Measurements from ENCODE around the genes PLCL2 and UBE2E2.

DNA sequence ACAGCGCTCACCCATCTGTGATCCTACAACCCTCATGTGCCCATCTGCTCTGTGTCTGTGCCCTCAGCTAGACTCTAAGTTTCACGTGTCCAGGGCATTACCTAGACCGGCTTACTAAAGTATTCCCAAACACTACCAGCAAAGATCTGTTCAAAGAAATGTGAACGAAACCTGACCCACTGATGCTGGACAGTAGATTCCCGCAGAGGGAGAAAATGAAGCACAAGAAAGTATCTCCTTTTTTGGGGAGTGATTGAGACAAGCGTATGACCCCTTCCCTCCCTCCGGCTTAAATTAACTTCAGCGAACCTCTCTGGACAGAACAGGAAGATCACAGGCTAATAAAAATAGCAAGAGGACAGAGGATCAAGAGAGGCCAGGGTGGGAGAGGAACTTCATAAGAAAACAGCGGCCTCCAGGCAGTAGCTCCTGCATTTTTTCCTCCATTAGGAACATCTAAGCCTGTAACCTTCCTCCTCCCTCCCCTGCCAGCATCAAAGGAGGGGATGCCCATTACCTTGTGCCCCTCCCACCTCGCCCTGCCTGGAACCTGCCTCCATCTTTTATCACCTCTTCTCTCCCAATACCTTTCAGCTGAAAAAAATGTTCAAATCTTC lies 113.0 kb downstream of the RFTN1 start:
CAGE:
- cytosol, long polyA minus RNA = no peak
- cytosol, long polyA plus RNA = no peak
- long polyA plus RNA = no peak
- nucleus, long polyA minus RNA = no peak
- nucleus, long polyA plus RNA = no peak

DNA sequence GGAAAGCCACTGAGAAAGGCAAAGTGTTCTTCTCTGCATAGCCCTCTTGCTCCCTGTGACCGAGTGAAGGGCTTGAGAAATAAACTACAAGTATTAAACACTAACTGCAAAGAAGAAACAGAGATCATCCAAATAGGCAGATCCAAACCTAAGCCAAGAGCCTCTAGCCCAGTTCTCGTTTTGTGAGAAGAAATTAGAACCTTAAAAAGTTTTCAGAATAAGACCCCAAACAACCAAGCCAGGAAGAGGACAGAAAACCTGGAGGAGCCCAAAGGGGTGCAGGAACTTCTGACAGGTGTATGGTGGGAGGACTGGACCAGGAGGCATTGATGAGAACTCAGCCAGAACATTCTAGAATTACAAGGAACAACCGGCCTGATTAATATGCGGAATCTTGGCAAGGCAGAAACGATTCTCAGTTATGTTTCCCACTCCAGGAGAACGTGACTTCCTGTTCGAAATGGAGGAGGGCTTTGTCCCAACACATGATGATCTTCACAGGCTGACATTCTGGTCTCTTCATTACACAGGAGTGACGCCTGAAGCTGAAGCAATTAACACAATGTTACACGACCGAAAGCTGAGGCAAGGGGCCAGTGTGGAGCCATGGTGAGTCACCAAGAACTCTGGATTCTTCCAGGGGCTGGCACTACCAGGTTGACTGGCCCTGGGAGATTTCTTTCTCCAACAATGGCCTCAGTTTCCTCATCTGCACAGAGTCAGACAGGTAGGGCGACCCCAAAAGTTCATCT lies 41.1 kb downstream of the RFTN1 start:
CAGE:
- cytosol, long polyA minus RNA = no peak
- cytosol, long polyA plus RNA = no peak
- long polyA plus RNA = no peak
- nucleus, long polyA minus RNA = no peak
- nucleus, long polyA plus RNA = no peak

DNA sequence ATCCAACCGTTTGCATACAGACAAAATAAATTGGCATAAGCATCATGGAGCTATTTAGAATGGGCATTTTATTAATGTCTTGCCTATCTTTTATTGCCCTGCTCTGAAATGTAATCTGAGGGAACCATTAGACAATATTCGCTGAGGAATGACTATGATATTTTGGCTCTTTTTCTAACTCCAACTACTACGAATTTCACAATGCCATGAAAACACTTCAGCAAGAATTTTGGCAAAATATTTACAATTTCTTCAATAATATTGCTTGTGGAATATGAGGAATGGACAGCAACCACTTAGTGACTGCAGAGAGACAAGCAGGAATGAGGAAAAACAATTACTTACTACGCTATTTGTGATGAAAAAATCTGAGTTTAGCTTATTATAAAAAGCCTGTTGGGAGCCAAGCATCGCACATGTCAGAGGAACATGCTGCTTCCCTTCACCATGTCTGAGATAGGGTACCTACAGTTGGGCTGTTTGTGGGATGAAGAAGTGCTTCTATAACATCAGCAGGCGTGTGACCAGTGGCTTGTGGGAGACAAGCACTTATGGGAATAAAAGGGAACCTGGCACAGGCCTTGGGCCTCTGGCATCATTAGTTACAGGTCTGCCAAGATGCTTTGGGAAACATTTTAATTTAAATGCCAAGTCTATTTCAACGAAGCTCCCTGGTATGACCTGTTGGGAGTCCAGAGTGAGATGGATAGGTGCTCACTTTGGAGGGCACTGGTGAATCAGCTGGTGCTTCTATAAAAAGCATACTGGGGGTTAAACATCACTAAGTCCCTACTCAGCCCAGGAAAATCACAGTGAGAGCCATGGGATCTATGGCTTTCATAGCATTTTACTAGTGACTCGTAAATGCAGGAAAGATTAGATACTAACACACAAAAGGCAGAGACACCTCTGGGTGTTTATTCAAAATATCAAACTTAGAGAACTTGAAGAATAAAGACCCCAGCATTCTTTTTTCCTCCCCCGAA lies 2.6 kb upstream of the PLCL2 start:
CAGE:
- cytosol, long polyA minus RNA = no peak
- cytosol, long polyA plus RNA = no peak
- long polyA plus RNA = no peak
- nucleus, long polyA minus RNA = no peak
- nucleus, long polyA plus RNA = no peak

DNA sequence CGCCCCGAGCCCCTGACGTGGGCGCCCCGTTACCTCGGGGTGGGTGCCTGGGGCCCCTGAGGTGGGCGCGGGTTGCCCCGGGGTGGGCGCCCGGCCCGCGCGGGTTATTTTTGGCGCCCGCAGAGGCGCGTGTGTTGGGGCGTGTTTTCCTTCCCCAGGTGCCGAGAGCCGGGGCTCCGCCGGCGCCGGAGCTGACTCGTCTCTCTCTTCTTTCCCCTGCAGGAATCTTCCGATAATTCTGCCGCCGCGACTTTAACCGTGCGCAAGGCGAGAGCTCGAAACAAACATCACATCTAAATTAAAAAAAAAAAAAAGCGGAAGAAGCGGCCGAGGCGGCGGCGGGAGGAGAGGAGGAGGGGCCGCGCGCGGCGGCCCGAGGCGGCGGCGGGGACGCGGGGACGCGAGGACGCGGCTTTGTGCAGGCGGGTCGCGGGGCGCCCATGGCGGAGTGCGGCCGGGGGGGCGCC lies at the start of gene PLCL2:
TSS of gene PLCL2 (plus strand) at position 356 of the 467 bp plus-strand sequence.
CAGE:
- cytosol, long polyA minus RNA = no peak
- cytosol, long polyA plus RNA = no peak
- long polyA plus RNA = no peak
- nucleus, long polyA minus RNA = no peak
- nucleus, long polyA plus RNA = no peak

DNA sequence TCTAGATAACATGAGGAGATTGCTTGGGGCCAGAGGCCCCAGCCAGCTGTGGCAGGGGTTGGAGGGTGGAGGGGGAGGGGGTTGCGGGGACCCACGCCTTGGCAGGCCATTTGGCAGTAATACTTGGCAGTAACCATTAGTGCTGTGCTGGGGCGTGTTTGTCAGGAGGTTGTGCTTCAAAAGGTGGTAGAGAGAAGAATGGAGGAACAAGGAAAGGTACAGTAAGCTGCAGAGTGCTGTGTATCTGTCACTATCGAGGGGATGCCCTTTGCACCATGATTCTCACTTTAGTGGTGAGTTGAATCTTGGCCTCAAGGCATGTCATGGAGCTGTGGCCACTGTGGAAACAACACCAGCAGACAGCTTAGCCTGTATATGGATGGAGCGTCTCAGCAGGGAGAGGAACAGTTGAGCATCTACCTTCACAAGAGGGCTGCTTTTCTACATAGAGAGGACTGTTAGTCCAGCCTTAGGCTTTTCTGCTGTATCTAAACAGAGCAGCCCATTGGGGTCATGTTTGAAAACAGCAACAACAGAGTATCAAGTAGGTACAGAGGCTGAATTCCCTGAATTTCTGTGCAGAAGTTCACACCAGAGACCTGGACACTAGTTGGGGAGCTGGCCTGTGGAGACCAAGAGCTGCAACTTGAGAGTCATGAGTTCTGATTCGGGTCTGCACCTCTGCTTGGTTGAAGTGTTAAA lies 14.3 kb downstream of the PLCL2 start:
CAGE:
- cytosol, long polyA minus RNA = no peak
- cytosol, long polyA plus RNA = no peak
- long polyA plus RNA = no peak
- nucleus, long polyA minus RNA = no peak
- nucleus, long polyA plus RNA = no peak

DNA sequence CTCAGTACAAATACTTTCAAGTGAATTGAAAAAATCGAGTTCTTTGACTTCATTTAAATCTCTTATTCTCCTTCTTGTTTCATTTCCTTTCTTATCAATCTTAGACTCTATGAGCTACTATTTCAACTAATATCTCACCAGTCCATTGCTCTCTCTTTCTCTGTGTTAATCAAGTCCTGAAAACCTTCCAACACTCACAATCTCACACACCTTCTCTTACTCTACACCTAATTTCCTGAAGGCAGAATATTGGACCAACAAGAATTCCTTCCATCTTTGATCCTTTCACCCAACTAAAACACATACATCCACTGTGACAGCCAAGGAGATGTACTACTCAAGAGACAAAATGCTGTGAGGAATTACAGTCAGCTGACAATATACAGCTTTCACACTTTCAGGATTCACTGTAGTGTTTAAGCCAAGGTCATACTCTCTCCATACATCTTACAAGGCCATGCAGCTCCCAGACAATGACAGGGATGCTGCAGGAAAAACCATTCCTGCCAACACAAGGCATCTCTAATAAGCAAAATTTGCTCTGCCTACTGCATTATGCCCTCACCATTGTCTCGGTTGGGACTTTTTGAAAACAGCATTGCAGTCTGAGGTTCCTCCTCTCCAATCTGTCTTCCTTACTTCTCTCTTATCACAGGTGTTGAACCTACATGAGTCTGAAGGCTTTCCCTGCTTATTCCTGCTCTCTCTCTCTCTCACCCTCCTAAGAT lies 170.8 kb downstream of the TBC1D5 start:
CAGE:
- cytosol, long polyA minus RNA = no peak
- cytosol, long polyA plus RNA = no peak
- long polyA plus RNA = no peak
- nucleus, long polyA minus RNA = no peak
- nucleus, long polyA plus RNA = no peak

DNA sequence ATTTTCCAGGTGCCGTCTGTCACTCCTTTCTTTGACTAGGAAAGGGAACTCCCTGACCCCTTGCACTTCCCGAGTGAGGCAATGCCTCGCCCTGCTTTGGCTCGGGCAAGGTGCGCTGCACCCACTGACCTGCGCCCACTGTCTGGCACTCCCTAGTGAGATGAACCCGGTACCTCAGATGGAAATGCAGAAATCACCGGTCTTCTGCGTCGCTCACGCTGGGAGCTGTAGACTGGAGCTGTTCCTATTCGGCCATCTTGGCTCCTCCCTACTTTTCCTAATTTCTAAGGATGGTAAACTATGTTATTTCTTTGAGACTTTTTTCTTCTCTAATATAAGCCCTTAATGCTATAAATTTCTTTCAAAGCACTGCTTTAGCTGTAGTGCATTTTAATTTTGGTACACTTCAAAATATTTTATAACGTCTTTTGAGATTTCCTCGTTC lies 94.1 kb downstream of the SATB1 start:
CAGE:
- cytosol, long polyA minus RNA = no peak
- cytosol, long polyA plus RNA = no peak
- long polyA plus RNA = no peak
- nucleus, long polyA minus RNA = no peak
- nucleus, long polyA plus RNA = no peak

CAGE:
- cytosol, long polyA minus RNA = no peak
- cytosol, long polyA plus RNA = no peak
- long polyA plus RNA = no peak
- nucleus, long polyA minus RNA = no peak
- nucleus, long polyA plus RNA = no peak
These were observed 18.5 kb upstream of the SATB1 start for GRCh38 chr3:18443351-18444424.

CAGE:
- cytosol, long polyA minus RNA = no peak
- cytosol, long polyA plus RNA = no peak
- long polyA plus RNA = no peak
- nucleus, long polyA minus RNA = no peak
- nucleus, long polyA plus RNA = no peak
These were observed 24.6 kb downstream of the PP2D1 start for GRCh38 chr3:19987440-19987890.

GRCh38 chr3:20080968-20081734 lies 40.9 kb downstream of the KAT2B start:
CAGE:
- cytosol, long polyA minus RNA = no peak
- cytosol, long polyA plus RNA = no peak
- long polyA plus RNA = no peak
- nucleus, long polyA minus RNA = no peak
- nucleus, long polyA plus RNA = no peak

DNA sequence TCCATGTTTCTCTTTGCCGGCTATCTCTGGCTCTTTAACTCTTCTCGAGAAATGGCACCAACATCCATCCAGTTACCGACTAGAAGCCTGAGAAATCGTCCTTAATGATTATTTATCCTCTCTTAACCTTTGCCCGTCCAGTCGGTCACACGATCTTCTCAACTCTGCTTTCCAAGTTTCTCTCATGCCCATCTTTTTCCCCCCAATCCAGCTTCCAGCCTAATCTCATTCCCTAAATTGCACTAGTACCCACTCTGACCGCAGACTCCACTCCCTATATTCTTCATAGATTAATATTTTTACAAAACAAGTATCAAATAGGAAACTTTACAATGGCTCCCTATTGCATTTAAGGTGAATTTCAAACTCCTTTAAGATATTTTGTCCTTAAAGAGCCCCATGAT lies 691 bp upstream of the SGO1 start:
CAGE:
- cytosol, long polyA minus RNA = no peak
- cytosol, long polyA plus RNA = no peak
- long polyA plus RNA = no peak
- nucleus, long polyA minus RNA = no peak
- nucleus, long polyA plus RNA = no peak

GRCh38 chr3:21042763-21043085 lies 708.3 kb downstream of the ZNF385D start:
CAGE:
- cytosol, long polyA minus RNA = no peak
- cytosol, long polyA plus RNA = no peak
- long polyA plus RNA = no peak
- nucleus, long polyA minus RNA = no peak
- nucleus, long polyA plus RNA = no peak

DNA sequence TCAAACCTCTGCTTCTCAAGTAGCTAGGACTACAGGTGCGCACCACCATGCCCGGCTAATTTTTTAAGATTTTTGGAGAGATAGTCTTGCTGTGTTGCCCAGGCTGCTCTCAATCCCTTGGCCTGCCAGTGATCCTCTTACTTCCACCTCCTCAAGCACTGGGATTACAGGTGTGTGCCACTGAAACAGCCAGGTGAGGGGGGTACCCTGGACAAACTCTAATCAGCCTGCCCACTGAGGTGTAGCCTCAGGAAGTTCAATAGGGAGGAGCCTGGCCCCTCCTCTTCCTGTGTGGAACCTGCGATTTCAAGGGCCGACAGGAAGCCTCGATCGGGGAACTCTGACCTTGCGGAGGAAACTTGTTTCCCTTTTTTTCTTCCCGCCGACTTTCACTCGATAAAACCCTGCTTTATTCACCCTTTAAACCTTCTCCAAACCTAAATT lies 208.5 kb downstream of the ZNF385D start:
CAGE:
- cytosol, long polyA minus RNA = no peak
- cytosol, long polyA plus RNA = no peak
- long polyA plus RNA = no peak
- nucleus, long polyA minus RNA = no peak
- nucleus, long polyA plus RNA = no peak

CAGE:
- cytosol, long polyA minus RNA = start-site peak on the plus strand at chr3:23203098-23203126, 33 reads
- cytosol, long polyA plus RNA = start-site peak on the plus strand at chr3:23203090-23203187, 306 and 160 reads in 2 replicates; start-site peak on the plus strand at chr3:23203241-23203381, 81 and 26 reads in 2 replicates
- long polyA plus RNA = start-site peak on the plus strand at chr3:23203086-23203169, 408 and 303 reads in 2 replicates; start-site peak on the plus strand at chr3:23203279-23203381, 156 and 203 reads in 2 replicates
- nucleus, long polyA minus RNA = start-site peak on the plus strand at chr3:23203086-23203176, 31 reads; start-site peak on the plus strand at chr3:23203290-23203385, 18 reads
- nucleus, long polyA plus RNA = start-site peak on the plus strand at chr3:23203094-23203169, 138 and 141 reads in 2 replicates; start-site peak on the plus strand at chr3:23203279-23203364, 44 and 59 reads in 2 replicates
These were observed at the start of gene UBE2E2 for GRCh38 chr3:23202835-23203929. Gene UBE2E2, plus strand, starts transcription at chr3:23203327.

DNA sequence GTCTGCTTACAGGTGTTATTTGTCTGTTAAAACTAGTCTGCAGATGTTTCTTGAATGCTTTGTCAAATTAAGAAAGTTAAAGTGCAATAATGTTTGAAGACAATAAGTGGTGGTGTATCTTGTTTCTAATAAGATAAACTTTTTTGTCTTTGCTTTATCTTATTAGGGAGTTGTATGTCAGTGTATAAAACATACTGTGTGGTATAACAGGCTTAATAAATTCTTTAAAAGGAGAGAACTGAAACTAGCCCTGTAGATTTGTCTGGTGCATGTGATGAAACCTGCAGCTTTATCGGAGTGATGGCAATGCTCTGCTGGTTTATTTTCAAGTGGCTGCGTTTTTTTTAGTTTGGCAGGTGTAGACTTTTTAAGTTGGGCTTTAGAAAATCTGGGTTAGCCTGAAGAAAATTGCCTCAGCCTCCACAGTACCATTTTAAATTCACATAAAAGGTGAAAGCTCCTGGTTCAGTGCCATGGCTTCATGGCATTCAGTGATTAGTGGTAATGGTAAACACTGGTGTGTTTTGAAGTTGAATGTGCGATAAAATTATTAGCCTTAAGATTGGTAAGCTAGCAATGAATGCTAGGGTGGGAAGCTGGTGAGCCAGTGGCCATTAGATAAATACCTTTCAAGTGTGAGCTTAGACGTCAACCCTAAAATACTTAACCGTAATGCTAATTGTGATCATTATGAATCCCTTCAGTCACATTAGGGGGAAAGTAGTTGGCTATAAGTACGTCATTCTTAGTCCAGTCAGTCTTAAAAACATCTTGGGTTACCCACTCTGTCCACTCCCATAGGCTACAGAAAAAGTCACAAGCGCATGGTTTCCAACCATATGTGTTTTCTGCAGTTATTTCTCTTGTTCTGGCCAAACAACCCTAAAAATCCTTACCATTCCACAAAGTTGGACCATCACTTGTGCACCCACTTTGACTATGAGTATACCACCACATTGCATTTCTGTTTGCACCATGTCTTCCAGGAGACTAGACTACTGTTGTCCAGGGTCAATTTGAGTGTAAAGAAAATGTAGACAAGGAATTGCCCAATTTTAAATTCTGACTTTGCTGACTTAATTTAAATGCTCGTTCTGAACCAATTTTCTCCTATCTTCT lies 3.0 kb downstream of the RPL15 start:
CAGE:
- cytosol, long polyA minus RNA = start-site peak on the minus strand centred at position 199 of the sequence, 95 bp wide, 5 reads
- cytosol, long polyA plus RNA = no peak
- long polyA plus RNA = no peak
- nucleus, long polyA minus RNA = no peak
- nucleus, long polyA plus RNA = no peak

DNA sequence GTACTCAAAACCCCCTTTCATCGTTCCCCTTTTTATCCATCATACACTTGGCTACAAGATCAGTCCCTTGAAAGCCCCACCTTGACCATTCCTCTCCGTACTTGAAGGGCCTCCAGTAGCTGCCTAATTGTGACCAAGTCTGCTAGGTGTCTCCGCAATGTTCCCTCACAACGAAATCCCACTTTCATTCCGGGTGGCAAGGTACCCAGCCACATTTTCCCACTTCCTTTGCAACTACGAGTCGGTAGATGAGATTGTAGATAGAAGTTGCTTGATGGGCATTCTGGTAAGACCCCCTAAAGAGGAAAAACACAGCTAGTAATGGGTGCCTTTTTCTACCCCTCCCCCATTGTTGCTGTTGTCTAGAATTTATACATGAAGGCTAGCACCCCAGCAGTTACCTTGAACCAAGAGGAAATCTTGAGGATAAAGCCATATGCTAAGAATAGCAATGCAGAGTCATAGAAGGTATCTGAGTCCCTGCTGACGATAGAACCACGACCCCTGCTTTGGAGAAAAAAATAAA lies 162.7 kb downstream of the THRB start:
CAGE:
- cytosol, long polyA minus RNA = no peak
- cytosol, long polyA plus RNA = no peak
- long polyA plus RNA = no peak
- nucleus, long polyA minus RNA = no peak
- nucleus, long polyA plus RNA = no peak

DNA sequence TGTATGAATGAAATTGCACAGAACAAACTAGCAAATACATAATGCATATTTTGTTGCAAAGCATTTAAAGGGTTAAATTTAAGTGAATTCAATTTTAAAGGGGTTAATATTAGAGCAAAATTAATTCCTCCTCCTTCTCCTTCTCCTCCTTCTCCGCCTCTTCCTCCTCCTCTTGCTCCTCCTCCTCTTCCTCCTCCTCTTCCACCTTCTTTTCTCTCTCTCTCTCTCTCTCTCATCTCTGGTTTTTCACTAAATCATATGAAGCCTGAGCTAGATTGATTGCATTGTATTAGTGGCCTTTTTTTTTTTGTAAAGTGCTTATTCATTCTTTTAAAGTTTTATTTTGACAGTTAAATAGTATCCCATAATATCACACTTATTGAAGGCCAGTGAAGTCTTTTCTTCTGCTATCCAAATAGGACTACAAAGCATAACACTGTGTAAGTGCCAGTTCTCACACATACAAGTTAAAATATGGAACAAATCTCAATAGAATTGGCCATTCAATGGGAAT lies 154.4 kb downstream of the THRB start:
CAGE:
- cytosol, long polyA minus RNA = no peak
- cytosol, long polyA plus RNA = no peak
- long polyA plus RNA = no peak
- nucleus, long polyA minus RNA = no peak
- nucleus, long polyA plus RNA = no peak

DNA sequence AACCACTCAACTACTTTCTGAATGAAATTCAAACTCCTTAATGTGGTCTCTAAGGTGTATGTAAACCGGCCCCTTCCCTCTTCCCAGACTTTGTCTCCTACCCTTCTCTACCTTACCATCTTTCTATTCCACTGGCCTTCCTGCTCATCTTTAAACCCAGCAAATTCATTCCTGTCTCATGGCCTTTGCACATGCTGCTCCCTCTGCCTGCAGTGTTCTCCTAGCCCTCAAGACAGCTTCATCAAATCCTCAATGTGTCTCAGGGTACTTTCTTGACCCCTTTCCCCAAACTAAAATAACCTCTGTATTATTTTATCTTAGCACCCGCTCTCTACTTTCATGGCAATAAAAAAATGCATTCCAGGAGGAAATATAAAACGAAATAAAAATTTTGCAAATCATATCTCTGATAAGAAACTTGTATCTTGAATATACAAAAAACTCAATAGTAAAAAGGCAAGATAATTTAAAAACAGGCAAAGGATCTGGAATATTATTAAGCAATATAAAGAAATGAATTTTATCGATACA lies 40.9 kb downstream of the THRB start:
CAGE:
- cytosol, long polyA minus RNA = no peak
- cytosol, long polyA plus RNA = no peak
- long polyA plus RNA = no peak
- nucleus, long polyA minus RNA = no peak
- nucleus, long polyA plus RNA = no peak

DNA sequence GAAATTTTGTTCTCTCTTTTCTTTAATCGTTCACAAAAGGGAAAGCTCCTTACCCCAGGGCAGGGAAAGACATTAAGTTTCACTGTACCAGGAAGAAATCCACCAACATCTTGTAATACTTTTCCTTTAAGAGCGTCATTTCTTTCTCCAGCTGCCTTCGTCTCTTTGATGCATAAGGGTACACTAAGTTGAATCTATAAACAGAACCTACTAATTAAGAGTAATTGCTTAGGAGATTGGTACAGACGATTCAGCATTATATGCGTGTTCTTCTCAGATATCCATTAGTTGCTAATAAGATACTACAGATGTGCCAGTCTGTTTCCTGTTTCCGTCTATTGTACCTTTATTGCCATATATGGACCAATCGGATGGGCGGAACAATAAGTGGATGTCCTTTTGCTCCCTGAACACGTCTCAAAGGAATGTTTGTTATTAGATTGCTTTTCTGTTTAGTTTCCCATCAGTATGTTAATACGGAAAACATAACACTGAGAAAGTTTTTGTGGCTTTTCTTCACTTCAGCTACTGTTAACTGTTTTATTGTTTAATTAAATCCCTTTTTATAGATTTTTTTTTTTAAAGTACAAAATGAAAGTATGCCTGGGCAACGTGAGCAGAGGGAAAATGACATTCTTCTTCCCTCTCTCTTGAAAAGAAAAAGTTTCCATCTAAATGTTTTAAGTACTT lies 276.6 kb upstream of the RARB start:
CAGE:
- cytosol, long polyA minus RNA = no peak
- cytosol, long polyA plus RNA = no peak
- long polyA plus RNA = no peak
- nucleus, long polyA minus RNA = no peak
- nucleus, long polyA plus RNA = no peak

DNA sequence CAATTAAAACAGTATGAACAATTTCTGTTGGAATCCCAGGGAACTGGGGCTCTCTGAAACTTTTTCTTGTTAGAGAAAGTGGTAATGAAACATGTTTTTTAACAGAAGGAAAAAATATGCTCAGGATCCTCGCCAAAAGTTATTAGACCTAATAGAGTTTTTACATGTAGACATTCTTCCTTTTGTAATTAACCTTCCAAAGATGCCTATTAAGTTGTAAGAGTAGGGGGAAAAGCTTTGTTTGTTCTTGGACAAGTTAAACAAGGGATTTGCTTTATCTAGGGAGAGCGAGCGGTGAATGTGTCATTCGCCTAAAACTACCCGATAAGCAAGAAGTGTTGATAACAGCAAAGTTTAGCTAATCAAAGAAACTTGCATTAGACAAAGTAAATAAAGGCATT lies 2.3 kb downstream of the RARB start:
CAGE:
- cytosol, long polyA minus RNA = no peak
- cytosol, long polyA plus RNA = no peak
- long polyA plus RNA = no peak
- nucleus, long polyA minus RNA = no peak
- nucleus, long polyA plus RNA = no peak